Kidney epithelial cell (primary cell): Measurements from ENCODE around the gene MANSC1.

- RAMPAGE, long total RNA: no peak
- RRBS: no CpG with 5 or more reads among the region's 4 CpGs
Measured at GRCh38 chr12:11820351-11820852, 170.9 kb downstream of the ETV6 start.

- RAMPAGE, long total RNA: no peak
- RRBS: no CpG with 5 or more reads among the region's 13 CpGs
Measured at GRCh38 chr12:11829632-11830906, 180.6 kb downstream of the ETV6 start.

DNA sequence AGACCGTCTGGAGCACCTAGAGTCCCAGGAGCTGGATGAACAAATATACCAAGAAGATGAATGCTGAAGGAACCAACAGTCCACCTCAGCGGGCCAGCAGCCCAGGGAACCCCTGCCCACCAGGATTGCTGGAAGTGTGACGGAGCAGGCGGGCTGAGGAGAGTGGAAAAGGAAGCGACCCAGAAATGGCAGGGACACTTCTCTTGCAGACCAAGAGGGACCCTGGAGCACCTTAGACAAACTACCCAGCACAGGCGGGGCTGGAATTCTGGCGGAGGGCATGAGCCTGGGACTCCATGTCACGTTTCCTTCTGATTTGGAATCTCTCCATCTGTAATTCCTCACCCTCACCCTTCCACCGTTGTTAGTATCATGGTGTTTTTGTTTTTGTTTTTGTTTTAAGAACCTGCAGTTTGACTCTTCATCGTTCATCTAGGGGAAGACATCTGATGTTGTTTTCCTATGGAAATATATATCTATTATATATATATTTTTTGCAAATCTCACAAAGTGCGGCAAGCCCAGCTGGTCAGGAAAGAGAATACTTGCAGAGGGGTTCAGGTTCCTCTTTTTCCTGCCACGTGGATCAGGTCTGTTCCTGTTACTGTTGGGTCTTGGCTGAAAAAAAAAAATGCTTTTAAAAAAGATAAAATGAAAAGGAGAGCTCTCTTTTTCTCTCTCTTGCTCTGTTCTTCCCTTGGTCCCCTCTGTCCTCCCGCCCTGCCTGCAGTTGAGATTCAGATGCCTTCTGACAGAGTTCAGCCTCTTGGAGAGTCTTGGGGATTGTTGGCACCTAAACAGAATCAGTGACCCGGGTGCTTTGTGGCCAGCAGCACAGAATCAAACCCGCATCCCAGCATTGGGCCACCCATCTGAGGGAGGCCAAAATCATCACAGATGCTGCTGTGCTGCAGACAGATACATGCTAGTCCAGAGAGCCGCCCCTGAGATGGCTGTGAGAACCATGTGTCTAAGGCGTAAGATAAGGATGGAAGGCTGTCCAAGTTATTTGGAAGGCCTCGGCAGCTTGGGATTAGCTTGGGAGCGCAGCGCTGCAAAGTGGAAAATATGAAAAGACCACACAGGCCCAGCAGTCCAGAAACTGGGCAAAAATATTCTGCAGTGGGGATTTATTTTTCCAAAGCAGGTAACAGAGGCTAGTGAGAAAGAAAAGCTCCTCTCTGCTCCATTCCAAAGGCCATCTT lies 179.4 kb upstream of the BCL2L14 start:
- RAMPAGE, long total RNA: no peak
- RRBS: no CpG with 5 or more reads among the region's 20 CpGs

GRCh38 chr12:11909274-11909620 lies 161.5 kb upstream of the BCL2L14 start:
- RAMPAGE, long total RNA: no peak
- RRBS: no CpG with 5 or more reads among the region's 12 CpGs

- RAMPAGE, long total RNA: no peak
- RRBS: no CpG with 5 or more reads among the region's 13 CpGs
Measured at GRCh38 chr12:12008858-12009830, 61.6 kb upstream of the BCL2L14 start.

- RAMPAGE, long total RNA: no peak
- RRBS: no CpG with 5 or more reads among the region's 9 CpGs
Measured at GRCh38 chr12:12180939-12181668, 85.7 kb downstream of the LRP6 start.

GRCh38 chr12:12267459-12267872 lies 622 bp upstream of the LRP6 start:
- RAMPAGE, long total RNA: no peak
- RRBS: no CpG with 5 or more reads among the region's 17 CpGs

DNA sequence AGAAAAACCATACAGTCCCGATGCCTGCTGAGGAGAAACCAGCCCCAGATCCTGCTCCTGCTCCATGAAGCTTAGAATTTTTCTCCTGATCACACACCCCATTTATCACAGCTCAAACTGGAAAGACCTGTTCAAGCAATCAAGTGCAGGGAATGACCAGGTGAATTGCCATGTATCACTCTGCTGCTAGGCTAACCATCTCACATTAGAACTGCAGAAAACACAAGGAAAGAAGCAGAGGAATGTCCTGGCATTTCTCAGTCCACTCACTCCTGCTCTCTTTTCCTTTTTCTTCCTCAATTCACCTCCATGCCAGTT lies 18.1 kb downstream of the MANSC1 start:
- RAMPAGE, long total RNA: no peak
- RRBS: no CpG with 5 or more reads among the region's 1 CpG

DNA sequence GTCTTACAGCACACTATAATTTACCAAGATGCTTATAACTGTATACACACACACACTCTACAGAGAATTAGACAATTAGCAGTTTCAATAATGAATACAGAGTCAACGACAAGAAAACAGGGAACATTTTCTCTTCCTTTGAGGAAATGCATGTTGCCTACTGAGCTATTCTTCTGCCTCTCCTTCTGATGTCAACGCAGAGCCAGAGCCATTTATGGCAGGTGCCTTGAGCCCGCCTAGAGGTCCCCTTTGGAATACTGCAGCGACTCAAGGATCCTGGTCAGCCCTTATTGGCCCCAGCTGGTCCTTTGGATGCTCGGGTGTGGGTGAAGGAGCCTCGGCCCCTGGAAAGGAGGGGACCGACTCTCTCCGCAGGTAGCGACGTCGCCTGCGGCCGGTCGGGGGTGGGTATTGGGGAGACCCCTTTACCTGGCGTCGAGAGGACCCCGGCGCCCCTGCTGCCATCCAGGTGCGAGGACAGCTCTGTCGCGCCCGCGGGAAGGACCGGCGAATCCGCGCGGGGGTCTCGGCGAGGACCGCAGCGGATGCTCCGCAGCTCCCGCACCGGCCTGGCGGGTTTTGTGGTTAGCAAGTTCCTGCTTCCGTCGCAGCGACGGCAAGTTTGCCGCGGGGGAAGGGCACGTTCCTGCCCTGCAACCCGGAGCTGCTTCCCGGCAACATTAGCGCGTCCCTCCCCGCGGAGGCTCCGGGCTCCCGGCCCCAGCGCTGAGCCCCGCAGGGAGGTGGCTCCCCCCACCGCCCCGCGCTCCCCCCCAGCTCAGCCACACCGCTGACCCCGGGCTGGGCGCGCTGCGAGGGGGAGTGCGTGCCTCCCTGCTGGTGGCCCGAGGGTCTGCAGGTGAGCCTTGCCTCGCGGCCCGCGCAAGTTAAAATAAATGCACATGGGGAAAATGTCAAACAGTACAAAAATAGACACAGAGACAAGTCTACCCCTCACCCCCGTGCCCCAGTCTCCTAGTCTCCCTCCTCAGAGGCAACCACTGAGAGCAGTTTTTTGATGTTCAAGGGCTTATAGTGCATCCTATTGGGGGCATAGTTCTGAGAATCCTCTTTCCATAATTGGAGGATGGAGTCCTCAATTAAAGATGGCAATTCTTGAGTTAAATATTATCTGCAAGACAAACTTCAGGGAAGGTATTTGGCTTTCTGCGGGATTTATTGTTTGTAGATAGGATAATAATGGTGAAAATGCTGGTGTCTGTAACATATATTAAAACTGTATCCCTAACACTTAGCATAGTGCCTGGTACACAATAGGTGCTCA lies at the start of gene MANSC1:
Gene MANSC1 (minus strand): TSS at position 594 of the 1,285 bp plus-strand sequence.
- RAMPAGE, long total RNA: start-site peak on the minus strand centred at position 556 of the sequence, 37 bp wide, 21 and 26 reads in 2 replicates
- RRBS: under 1% methylated on average over 34 of the region's 69 CpGs

DNA sequence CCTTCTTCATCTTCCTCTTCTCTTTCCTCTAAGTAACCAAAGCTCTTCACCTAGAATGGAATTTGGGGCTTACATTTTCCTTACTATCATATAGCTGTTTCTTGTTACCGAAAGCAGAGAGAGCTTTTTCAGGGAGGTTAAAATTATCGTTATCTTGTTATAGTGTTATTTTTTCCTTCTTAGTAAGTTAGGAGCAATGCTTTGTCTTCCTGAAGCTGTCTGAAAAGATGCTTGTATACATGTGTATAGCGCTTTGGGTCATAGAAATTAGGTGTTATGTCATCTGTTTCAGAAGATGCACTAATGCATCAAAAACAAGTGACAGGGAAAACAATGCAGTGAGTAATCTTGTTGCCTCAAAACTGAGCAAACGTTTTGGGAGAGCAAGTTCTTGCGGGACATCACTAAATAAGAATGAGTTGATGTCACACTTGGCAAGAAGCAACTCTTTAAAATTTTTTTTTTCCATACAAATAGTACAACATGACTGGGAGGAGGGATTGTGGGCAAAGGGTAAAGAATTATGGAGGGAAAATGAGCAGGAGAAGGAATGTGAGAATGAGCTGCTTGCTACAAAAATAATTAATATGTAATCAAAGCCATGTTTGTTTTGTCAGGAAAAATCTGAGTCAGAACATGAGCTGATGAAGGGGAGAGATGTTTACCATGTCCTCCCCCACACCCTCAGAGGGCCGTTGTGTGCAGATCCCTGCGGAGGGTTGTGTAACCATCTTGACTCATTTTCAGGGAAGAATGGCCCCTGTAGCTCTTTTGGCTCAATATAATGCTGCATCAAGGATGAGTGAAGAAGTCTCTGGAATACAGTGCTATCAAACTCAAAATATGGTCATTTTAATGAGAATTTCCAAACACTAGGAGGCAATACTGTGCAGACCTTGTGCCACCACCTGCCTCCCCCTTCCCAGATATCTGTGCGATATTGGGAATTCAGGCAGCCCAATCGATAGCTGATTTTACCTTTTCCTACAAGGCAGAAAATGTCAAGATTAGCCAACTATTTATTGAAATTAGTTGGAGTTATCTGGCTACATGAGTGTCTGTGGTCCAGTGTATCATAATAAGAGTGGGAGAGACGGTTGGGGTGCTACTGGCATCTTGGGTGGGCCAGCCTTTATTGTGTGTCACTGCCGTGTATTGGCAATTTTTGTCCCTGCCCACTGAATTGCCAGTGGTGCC lies 41.4 kb downstream of the BORCS5 start:
- RAMPAGE, long total RNA: no peak
- RRBS: no CpG with 5 or more reads among the region's 11 CpGs

- RAMPAGE, long total RNA: no peak
- RRBS: no CpG with 5 or more reads among the region's 7 CpGs
Measured at GRCh38 chr12:12440195-12441203, 83.6 kb downstream of the BORCS5 start.

DNA sequence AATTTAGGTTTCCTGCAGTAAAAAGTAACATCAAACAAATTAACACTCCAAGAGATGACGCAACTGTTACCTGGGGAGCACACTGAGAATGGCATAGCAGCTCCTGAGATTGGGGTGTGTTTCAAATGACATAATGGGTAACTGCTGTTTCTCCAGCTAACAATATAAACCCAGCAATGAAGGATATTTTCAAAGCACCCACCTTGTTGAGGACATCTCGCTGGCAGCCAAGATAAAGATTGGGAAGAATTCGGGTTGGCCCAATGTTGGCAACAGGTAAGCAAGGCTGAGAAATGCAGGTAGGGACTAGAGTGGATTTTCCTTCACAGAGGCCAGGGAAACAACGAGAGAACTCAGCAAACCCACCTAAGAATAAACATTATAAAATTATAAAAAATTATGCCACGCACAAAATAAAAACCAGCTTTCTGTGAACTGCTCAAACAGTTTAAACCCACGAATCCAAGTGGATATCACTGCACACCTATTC lies 62.3 kb downstream of the DUSP16 start:
- RAMPAGE, long total RNA: no peak
- RRBS: no CpG with 5 or more reads among the region's 6 CpGs

DNA sequence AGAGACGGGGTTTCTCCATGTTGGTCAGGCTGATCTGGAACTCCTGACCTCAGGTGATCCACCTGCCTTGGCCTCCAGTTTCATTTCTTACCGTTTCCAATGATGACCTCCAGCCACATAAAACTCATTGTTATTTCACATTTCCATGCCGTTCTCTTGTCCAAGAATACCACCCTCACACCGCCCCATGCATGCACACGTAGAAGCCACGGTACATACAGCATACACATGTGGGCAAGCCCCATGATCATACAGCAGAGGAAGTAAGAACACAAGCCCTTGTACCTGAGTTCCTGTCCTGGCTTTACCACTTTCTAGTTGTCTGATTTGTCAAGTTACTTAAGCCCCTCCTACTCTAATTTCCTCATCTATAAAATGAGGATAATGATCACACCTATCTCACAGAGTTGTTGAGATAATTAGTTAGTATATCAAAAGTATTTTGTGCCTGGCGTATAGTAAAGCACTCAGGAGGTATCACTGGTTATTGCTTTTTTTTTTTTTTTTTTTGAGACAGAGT lies 59.9 kb downstream of the DUSP16 start:
- RAMPAGE, long total RNA: no peak
- RRBS: no CpG with 5 or more reads among the region's 7 CpGs

DNA sequence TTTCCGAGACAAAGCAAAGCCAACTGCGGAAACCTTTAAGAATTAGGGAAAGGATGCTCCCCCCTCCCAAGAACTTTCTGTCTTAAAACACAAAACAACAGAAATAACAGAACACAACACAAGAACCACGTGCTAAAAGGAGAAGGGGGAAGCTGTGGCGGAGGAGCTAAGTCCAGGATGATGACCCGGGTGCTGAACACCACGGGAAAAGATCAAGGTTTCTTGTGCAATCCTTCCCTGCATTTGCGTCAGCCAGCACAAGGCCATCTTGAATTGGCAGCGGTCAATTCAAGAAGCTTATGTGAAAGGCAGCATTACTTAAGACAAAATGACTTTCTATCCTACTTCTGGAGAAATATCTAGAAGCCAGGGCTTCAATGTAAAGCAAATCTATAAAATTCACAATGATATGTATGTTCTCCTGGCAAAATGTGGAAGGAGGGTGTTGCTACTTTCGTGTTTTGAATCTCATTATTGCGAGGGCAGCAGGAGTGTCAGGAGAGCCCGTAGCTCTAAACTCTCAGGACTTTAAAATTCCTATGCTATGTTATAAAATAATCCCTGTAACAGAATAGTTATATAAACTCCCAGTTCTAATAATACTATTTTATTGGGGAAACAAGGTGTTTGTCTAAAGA lies 10.9 kb upstream of the CREBL2 start:
- RAMPAGE, long total RNA: no peak
- RRBS: no CpG with 5 or more reads among the region's 11 CpGs

GRCh38 chr12:12622147-12623170 lies 10.8 kb downstream of the CREBL2 start:
- RAMPAGE, long total RNA: no peak
- RRBS: no CpG with 5 or more reads among the region's 6 CpGs

- RAMPAGE, long total RNA: no peak
- RRBS: no CpG with 5 or more reads among the region's 13 CpGs
Measured at GRCh38 chr12:12715142-12716249, 1.7 kb upstream of the CDKN1B start.

DNA sequence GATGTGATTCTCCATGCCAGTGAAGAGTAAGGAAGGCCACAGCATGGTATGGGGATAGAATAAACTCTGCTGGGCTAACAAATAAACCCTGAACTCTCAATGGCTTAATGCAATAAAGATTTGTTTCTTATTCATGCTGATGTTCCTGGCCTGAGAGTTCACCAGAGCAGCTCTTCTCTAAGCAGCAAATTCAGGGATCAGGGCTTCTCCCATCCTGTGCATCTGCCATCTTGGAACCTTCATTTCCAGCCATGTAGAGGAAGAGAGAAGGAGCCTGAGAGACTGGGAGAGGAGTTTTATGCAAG lies 20.7 kb upstream of the APOLD1 start:
- RAMPAGE, long total RNA: no peak

- RAMPAGE, long total RNA: no peak
- RRBS: no CpG with 5 or more reads among the region's 16 CpGs
Measured at GRCh38 chr12:12890322-12891060, 871 bp upstream of the GPRC5A start.

- RAMPAGE, long total RNA: start-site peak on the plus strand at chr12:12927730-12927756, 73 and 27 reads in 2 replicates
- RRBS: no CpG with 5 or more reads among the region's 36 CpGs
Measured at GRCh38 chr12:12926845-12928078, 24.7 kb downstream of the GPRC5D start.

DNA sequence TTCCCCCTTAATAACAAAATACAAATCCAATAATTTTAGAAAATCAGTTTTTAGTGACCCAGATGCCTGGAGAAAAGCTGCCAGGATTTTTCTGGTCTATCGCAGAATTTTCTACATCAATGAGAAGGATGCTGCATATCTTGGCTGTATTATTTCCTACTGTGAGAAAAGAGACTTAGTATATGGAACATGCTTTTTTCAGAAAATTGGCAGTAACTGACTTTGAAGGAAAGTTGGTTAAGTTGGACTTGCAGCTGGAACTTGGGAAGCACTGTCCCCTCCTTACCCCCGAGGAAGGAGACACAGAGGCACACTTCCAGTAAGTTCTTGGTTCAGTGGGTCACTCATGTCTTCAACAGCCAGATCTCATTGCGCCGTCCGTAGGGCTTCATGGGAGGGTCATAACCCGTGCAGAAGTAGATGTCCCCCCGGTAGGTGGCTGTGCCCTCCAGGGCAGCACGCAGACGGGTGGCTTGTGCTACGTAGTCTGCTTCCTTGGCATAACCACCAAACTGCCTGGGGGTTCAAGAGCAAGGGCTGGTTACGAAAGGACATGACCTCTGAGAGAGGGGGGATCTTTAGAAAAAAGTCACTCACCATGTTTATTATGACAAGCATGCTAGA lies 23.1 kb upstream of the GPRC5D start:
- RAMPAGE, long total RNA: no peak
- RRBS: no CpG with 5 or more reads among the region's 11 CpGs